CD14-positive monocyte (primary cell): Measurements from ENCODE around the genes FFAR1, FFAR2 and PMIS2.

DNA sequence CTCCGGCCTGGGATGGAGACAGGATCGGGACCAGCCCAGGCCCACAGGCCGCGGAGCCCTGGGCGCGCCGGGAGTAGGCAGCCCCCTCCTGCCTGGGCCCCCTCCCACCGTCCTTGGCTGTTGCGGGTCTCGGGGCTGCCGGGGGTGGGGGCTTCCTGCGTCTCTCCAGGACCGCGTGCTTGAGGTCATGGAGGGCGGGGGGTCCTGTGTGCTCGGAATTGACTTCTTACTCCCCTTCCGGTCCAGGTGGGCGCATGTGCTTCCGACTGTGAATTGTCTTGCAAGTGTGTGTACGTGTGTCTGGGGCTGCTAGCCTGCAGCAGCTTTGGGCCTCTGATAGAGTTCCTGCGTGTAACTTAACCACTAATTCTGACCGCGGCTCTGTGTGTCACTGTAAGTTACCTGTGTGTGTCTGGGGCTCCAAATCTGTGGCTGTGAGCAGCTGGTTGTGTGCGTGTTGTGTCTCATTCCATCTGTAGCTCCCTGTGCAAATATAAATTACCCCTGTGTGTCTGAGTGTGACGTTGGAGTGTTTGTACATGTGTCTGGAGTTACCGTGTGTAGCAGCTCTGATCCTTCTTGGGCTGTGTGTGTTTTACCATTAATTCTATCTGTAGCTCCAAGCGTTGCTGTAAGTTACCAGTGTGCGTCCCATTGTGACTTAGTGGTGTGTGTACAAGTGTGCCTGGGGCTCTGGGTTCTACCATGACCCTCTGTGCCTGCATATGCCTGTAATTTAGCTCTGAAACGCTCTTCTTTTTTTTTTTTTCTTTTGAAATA is 919 bp downstream of the GRAMD1A start:
- CAGE, long polyA plus RNA: no peak

DNA sequence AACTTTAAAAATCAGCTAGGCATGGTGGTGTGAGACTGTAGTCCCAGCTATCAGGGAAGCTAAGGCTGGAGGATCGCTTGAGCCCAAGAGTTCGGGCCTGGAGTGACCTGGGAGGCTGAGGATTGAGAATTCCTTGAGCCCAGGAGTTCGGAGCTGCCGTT is 3.8 kb downstream of the GRAMD1A start:
- CAGE, long polyA plus RNA: no peak

- CAGE, long polyA plus RNA: no peak
Measured at GRCh38 chr19:35011211-35011661, 11.1 kb downstream of the GRAMD1A start.

- CAGE, long polyA plus RNA: no peak
Measured at GRCh38 chr19:35038757-35039712, 2.5 kb upstream of the HPN start.

DNA sequence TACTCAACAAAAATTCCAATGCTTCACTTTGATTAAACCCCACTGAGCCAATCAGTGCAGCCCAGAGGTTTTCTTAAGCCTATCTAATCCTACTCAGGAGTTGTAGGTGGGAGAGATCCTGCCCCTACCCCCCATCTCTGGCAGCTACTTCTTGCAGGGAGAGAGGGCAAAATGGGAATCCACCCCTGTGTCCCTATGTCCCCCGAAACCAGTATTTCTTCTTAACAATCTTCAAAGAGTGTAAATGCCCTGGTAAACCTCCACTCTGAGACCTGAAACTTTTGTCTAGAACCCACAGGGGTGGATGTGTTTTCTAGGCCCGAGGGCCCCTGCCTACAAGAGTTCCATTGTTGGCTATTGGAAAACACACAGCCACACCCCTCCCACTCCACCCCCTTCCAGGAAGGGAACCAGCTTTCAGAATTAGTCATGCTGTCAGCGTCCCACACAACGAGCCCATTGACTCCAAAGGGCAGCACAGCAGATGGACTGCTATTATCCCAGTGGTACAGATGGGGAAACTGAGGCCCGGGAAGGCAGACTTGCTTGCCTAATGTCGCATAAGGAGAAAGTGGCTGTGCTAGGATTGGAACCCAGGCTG is 8.3 kb upstream of the FXYD3 start:
- CAGE, long polyA plus RNA: no peak

DNA sequence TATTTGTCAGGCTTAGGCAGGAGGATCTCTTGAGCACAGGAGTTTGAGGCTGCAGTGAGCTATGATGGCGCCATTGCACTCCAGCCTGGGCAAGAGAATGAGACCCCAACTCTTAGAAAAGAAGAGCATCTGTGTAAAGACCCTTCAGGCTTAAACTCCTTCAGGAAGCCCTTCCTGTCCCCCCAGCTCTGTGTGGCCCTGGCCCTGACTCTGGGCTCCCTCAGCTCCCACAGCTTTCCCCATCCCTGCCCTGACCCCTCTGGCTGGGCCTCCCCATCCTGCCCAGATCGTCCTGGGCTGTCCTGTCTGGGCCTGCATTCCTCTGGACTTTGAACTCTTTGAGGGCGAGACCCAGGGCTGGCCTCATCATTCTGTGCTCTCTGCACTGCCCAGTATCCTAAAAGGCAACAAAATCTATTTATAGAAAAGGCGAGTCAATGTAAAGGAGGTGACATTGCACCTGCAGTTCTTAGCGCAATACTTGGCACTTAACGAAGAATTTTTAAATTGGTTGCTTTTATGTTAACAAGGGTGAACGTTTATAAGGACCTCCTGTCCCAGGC is 4.2 kb downstream of the LGI4 start:
- CAGE, long polyA plus RNA: no peak

GRCh38 chr19:35131148-35131550 is 3.7 kb downstream of the LGI4 start:
- CAGE, long polyA plus RNA: no peak

- CAGE, long polyA plus RNA: no peak
Measured at GRCh38 chr19:35220590-35220971, 8.0 kb downstream of the FAM187B start.

GRCh38 chr19:35249424-35249885 is 653 bp downstream of the LSR start:
- CAGE, long polyA plus RNA: no peak

DNA sequence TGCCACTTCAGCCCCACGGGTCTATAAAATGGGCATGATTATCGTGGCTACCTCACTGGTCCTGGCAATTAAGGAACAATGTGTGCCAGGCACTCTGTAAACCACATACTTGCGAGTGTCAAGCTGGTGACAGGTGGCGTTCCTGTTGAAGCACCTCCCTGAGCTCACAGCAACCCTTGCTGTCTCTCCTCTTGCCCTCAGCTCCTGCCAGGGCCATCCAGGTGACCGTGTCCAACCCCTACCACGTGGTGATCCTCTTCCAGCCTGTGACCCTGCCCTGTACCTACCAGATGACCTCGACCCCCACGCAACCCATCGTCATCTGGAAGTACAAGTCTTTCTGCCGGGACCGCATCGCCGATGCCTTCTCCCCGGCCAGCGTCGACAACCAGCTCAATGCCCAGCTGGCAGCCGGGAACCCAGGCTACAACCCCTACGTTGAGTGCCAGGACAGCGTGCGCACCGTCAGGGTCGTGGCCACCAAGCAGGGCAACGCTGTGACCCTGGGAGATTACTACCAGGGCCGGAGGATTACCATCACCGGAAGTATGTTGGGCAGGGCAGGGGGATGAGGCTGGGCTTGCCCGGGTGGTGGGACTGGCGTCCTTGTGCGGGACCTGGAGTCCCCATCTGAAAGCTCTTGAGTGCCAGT is 1.4 kb downstream of the LSR start:
- CAGE, long polyA plus RNA: no peak

- CAGE, long polyA plus RNA: no peak
Measured at GRCh38 chr19:35266638-35266942, 2.2 kb upstream of the USF2 start.

DNA sequence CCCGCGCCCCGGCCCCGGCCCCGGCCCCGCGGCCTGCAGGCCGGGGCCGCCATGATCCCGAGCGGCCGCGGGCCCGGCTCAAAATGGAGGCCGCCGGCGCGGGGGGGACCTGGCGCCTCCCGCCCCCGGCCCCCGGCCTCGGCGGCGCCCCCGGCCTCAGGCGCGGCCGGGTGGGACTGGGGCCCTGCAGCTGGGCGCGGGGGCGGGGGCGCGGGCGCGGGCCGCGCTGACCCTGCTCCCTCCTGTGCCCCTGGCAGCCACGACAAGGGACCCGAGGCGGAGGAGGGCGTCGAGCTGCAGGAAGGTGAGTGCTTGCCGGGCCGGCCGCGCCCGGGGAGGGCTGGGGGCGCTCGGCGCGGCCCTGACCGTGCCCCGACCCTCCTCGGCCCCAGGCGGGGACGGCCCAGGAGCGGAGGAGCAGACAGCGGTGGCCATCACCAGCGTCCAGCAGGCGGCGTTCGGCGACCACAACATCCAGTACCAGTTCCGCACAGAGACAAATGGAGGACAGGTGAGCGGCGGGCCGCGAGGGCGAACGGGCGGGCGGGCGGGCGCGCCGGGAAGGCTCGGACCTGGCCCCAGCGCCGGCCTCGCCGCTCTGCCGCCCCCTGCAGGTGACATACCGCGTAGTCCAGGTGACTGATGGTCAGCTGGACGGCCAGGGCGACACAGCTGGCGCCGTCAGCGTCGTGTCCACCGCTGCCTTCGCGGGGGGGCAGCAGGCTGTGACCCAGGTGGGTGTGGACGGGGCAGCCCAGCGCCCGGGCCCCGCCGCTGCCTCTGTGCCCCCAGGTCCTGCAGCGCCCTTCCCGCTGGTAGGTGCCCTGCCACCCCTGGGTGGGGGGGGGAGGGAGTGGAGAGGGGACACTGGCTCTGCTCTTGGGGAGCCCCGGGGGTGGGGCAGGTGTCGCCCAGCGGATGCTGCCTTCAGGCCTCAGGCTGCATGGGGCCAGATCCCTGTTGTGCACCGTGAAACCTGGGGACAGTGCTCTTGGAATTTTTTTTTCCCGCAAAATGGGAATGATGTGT is 741 bp downstream of the USF2 start:
- CAGE, long polyA plus RNA: no peak

DNA sequence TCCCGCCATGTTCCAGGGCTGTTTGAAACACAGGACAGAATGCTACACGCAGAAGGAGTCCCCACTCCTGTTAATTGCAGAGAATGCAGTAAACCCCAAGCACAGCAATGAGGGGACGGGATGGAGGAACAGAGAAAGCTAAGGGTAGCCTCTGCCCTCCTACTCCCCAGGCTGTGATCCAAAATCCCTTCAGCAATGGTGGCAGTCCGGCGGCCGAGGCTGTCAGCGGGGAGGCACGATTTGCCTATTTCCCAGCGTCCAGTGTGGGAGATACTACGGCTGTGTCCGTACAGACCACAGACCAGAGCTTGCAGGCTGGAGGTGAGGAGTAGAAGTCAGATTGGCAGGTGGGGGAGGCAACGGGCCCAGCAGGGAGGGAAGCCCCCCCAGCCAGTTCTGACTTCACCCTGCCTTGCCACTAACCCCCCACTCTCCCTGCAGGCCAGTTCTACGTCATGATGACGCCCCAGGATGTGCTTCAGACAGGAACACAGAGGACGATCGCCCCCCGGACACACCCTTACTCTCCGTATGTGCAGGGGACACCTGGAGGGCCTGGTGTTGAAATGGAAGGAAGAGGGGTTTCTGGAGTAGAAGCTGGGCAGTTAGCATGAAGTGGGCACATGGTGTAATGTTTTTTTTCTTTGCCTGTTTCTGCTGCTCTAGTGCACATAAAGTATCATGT is 1.7 kb downstream of the USF2 start:
- CAGE, long polyA plus RNA: start-site peak on the plus strand centred at position 225 of the sequence, 26 bp wide, 43 and 55 reads in 2 replicates; start-site peak on the plus strand centred at position 497 of the sequence, 8 bp wide, 26 and 32 reads in 2 replicates

DNA sequence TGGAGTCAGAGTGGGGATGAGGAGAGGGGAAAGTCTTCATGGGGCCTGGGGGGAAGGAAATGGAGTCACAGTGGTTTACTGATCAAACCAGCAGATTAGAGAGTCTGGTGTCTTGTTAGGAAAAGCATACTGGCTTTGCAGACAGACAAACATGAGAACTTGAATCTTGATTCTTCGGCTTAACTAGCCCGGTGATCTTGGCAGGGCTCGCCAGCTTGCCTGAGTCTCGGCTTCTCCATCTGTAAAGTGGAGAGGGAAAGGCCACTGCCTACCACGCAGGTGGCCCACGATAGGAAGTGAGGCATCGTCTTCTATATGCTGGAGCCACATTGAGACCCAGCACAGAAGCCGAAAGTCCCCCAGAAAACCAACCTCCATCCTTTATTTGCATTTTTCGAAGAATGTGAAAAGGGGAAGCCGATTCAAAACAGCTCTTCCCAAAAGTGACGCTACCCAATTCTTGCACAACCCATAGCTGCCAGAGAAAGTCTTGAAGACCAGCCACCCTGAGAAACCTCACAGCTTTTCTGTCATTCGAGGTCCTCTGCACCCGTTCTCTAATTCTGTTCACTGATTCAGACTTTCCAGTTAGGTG is at the start of gene FFAR1:
Gene FFAR1 (plus strand): TSS at position 519 of the 595 bp plus-strand sequence.
- CAGE, long polyA plus RNA: no peak

DNA sequence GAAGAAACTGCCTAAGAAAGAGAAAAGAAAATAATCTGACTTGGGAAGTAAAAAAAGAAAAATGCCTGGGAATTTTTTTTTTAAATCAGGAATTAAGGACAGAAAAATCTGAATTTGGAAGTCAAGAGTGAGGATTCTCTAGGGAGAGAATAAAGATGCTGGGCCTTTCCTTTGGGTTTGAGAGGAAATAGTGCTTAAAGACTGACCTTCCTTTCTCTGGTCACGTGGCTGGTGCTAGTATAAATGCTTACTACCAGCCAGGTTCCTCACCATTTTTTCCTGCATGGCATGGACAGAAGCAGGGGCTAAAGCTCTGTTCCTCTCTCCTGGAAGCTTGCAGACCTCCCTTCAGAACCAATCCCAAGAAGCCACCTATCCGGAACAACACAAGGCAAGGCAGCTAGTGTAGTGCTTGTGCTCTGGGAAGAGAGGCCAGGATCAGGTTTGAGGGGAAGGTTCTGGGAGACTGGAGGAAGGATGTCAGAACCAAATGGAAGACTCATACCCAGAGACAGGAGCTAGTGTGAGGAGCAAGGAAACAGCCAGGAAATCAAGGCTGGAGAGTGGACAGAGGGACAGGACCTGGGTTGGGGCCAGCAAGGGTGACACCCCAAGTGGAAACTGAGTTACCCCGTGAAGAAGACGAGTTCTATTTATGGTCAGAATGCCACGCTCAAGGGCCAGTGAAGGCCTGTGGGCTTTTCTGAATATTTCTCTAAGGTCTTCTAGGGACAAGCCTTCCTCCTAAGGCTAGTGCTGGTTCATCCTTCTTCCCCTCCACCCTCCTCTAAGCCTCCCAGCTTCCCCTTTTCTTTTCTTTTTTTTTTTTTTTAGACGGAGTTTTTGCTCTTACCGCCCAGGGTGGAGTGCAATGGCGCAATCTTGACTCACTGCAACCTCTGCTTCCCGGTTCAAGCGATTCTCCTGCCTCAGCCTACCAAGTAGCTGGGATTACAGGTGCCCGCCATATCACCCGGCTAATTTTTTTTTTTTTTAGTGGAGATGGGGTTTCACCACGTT is at the start of gene FFAR2:
Gene FFAR2 (plus strand): TSS at position 269 of the 1,020 bp plus-strand sequence.
- CAGE, long polyA plus RNA: no peak

- CAGE, long polyA plus RNA: no peak
Measured at GRCh38 chr19:35550952-35551434, 5.6 kb downstream of the TMEM147 start.

DNA sequence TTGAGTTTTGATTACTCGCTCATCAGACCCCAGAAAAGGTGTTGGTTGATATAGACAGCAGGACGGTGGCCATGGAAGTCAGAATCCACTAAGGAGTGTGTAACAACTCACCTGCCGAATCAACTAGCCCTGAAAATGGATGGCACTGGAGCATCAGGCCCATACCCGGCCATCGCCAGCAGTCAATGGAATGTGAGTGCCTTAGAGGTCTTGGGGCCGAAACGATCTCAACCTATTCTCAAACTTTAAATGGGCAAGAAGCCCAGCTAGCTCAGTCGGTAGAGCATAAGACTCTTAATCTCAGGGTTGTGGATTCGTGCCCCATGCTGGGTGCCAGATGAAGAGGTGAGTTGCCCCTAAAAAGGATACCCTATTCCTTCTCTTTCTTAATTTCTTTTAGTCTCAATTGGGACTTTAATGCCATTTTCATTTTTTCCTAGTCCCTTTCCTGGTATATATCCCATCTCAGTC is 10.3 kb upstream of the PMIS2 start:
- CAGE, long polyA plus RNA: no peak

- CAGE, long polyA plus RNA: no peak
Measured at GRCh38 chr19:35585807-35586225, at the start of gene PMIS2. Gene PMIS2 (plus strand): TSS chr19:35586173.

DNA sequence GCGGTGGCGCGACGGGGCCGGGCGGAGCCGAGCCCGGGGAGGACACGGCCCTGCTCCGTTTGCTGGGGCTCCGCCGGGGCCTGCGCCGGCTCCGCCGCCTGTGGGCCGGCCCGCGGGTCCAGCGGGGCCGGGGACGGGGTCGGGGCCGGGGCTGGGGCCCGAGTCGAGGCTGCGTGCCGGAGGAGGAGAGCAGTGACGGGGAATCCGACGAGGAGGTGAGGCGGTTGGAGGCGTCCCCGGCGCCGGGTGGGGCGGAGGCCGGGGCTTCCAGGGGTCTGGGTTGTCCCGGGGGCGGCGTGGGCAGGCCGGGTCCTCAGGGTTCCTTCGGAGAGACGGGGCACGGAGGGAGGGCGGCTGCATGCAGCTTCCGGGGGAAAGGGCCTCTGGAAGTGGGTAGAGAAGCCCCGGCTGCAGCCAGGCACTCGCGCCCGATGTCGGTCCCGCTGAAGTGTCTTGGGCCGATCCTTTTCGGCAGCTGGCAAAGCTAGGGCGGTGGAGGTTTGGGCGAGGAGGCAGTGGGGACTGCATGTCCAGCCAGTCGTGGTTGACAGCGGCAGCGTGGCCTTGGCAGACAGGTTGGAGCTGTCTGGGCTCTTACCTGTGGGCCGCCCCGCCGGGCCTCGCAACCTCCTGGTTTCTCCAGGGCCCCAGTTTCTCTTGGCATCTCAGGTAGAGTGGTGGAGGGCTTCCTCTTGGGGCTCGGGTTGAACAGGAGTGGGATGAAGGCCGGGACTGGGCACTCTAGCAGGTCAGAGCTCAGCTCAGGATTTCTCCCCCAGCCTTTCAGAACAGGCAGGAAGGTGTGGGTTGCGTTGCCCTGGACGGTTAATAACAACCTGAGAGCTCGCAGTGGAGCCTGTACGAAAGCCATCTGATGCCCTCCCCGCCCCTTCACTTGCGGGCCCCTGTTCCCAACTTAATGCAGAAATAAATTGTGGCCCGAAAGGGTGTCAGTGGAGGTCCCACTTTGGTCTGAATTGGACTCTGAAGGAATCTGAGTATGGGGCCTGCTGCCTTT is 673 bp downstream of the KMT2B start:
- CAGE, long polyA plus RNA: no peak

DNA sequence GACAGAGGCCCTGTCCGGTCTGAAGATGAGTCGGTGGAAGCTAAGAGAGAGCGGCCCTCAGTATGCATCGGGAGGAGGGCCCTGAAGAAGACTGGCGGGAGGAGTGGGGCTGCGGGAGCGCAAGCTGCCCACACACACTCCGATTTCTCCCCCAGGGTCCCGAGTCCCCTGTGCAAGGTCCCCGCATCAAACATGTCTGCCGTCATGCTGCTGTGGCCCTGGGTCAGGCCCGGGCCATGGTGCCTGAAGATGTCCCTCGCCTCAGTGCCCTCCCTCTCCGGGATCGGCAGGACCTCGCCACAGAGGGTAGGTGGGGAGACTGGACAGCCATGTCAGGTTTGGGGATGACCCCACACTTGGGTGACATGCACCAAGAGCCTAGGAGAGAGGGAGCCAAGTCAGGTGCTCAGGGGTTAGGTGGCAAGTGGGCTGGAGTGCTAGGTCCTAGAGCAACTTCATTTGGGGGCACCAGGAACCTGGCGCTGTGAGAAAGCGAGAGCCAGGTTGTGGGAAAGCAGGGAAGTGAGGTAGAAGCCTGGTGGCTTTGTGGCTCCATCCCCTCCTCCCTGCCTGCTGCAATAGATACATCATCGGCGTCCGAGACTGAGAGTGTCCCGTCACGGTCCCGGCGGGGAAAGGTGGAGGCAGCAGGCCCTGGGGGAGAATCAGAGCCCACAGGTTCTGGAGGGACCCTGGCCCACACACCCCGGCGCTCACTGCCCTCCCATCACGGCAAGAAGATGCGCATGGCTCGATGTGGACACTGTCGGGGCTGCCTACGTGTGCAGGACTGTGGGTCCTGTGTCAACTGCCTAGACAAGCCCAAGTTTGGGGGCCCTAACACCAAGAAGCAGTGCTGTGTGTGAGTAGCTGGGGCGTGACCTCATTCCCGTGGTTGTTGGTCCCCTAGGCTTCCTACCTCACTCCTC is 4.9 kb downstream of the KMT2B start:
- CAGE, long polyA plus RNA: no peak